ENCODE results near the gene TUBB4A.

DNA sequence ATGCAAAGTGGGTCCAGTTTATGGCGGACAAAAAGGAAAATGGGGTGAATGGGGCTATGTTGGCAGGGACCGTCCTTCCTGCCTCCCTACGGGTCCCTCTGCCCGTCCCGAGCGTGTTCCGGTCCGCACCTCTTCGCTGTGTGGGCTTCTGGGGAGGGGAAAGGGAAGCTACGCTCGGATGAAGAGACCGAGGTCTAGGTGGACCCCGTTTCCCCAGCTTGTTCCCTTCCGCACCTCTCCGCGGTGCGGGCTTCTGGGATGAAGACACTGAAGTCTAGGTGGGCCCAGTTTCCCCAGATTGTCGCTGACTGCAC, 11.1 kb downstream of the FUT6 start:
- PRO-cap: no peak
- RAMPAGE, long total RNA, 3 experiments: no peak in any of the 3 experiments

GRCh38 chr19:5828779-5829756, 10.4 kb downstream of the FUT6 start:
- PRO-cap: no peak
- RAMPAGE, long total RNA, 3 experiments: no peak in any of the 3 experiments

- PRO-cap: no peak
- RAMPAGE, long total RNA, 3 experiments: no peak in any of the 3 experiments
Observed at GRCh38 chr19:5892708-5893527, 10.7 kb downstream of the NDUFA11 start.

DNA sequence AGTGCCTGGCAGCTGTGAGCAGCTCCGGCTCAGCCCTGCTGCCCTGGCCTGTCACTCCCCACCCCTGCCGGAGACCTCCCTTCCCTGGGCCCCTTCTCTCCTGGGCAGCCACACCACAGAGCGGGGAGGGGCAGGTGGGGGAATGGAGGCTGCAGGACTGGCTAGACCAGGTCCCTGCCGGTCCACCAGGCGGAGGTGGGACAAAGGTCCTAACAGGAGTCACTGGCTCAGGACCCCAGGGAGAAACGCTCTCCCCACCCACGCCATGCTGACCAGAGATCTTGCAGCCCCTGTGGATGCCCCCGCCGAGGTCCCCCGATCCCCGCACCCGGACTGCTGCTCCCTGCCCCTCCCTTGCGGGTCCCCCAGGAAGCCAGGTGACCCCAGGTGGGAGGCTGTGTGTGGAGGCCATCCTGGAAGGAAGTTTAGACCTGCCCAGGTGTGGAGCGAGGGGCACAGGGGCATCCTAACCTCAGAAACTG, 1.3 kb downstream of the CAPS start:
- PRO-cap: no peak
- RAMPAGE, long total RNA, 3 experiments: no peak in any of the 3 experiments

DNA sequence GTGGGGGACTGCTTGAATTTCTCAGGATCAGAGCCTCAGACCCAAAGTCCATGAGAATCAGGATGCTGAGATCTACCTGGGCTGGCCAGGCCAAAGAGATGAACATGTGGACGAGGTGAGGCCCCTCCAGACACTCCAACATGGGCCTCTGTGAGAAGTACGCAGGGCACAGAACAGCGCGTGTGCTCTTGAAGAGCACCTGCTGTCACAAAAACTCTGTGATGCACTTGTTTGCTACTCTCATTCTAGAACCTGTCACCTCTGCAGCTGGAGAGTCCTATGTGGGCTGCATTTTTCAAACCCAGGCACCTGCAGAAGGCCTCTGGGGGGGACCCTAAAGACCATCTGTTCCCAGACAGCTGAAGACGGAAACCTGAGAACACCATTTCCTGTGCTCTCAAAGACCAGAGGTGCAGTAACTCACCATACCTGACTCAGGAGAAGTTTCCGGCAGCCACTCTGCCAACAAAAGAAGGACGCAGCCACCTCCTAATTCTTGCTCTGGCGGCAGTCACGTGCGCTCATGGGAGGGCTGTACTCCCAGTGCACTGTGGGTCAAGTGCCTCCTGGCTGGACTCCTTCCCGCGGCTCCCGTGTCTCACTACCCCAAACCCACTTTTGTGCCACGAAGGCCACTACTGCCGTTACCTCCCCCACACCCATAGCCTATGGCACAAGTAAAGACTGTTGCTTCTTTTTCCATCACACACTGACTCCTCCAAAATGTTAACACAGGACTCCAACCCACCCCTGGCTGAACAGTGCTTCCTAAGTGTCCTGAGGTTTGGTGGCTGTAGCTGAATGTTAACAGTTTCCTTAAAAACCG, 28.0 kb downstream of the RANBP3 start:
- PRO-cap: no peak
- RAMPAGE, long total RNA, 3 experiments: no peak in any of the 3 experiments

GRCh38 chr19:6022055-6022732, 44.3 kb upstream of the RANBP3 start:
- PRO-cap: no peak
- RAMPAGE, long total RNA, 3 experiments: no peak in any of the 3 experiments

- PRO-cap: no peak
- RAMPAGE, long total RNA, 3 experiments: no peak in any of the 3 experiments
Observed at GRCh38 chr19:6103148-6103780, 7.0 kb downstream of the RFX2 start.

GRCh38 chr19:6199218-6199998, 63.9 kb downstream of the ACSBG2 start:
- PRO-cap: bidirectional peak, plus-strand start at chr19:6199884, minus-strand start at chr19:6199524
- RAMPAGE, long total RNA, 3 experiments: start-site peak on the minus strand in 2 of 3 experiments, at chr19:6199524-6199574 at its widest, 23 to 40 reads per replicate

- PRO-cap: no peak
- RAMPAGE, long total RNA, 3 experiments: no peak in any of the 3 experiments
Observed at GRCh38 chr19:6269998-6270569, 9.7 kb downstream of the MLLT1 start.

- PRO-cap: no peak
- RAMPAGE, long total RNA, 3 experiments: no peak in any of the 3 experiments
Observed at GRCh38 chr19:6462122-6462705, 1.9 kb upstream of the CRB3 start.

DNA sequence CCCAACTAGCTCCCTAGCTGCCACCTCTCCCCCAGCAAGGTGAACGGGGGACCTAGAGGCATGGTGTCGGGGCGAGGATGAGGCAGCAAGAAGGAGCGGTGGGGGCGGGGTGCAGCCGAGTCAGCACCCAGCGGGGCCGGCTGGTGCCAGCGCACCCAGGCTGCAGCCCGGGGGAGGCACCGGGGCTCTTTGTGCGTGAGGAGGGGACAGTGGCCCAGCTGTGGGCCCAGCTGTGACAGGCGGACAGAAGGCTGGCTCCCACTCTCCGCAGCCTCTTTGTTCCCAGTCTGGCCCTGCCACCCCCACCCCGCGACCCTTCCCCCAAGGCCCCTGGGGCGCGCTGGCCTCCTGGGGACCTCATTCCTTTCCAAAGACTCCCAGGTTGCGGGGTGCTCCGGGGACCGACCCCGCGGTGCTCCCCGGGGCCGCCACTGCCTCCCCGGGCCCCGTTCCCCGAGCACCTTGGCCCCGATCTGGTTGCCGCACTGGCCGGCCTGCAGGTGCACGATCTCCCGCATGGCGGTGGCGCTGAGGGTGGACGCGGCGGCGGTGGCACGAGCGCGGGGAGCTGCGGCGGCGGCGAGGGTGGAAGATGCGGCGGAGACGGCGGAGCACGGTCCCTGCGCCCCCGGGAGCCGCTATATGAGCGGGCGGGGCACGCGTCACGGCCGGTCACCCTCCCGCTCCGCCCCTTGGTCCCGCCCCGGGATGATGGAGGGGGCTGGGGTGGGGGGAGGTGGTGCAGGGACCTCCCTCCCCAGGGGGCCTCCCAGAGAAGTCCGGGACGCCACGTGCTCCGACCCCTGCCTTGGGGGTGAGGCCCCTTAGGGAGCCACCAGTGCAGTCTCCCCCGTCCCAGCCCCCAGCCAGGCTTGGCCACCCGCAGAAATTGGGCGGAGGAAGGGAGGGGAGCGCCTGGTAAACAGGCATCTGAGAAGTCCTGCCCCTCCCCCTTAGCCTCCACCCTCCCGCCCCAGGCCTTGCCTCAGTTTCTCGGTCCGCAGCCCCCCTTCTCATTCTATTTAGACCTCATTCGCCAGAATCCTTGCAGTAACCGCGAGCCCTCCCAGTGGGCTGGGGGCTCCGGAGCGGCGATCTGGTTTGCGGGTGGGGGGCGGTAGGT, at the start of gene TUBB4A:
TUBB4A (minus strand) TSS at position 615 of the 1,123 bp plus-strand sequence.
- PRO-cap: bidirectional peak, plus-strand start at position 711 of the sequence, minus-strand start at position 615 of the sequence
- RAMPAGE, long total RNA, 3 experiments: start-site peak on the minus strand in 2 of 3 experiments, centred at positions 621 to 630 of the sequence, 20 to 63 reads per replicate

DNA sequence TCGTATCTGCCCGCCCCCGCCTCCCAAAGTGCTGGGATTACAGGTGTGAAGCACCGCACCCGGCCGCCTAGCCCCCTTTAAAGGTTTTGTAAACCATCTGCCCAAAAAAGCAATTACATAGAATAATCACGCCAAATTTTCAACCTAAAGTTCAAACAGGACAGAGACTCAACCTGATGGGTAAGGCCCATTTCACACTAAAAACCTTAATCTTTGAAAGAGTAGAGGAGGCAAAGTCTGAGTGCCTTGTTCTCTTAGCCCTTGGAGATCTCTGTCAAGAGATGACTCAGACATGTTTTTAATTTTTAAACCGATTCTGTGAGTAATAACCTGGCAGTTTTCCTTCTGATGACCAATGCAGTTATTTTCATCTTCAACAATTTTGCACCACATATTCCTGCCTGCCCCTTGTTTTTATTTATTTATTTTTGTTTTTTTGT, 11.6 kb upstream of the TNFSF9 start:
- PRO-cap: no peak
- RAMPAGE, long total RNA, 3 experiments: no peak in any of the 3 experiments

DNA sequence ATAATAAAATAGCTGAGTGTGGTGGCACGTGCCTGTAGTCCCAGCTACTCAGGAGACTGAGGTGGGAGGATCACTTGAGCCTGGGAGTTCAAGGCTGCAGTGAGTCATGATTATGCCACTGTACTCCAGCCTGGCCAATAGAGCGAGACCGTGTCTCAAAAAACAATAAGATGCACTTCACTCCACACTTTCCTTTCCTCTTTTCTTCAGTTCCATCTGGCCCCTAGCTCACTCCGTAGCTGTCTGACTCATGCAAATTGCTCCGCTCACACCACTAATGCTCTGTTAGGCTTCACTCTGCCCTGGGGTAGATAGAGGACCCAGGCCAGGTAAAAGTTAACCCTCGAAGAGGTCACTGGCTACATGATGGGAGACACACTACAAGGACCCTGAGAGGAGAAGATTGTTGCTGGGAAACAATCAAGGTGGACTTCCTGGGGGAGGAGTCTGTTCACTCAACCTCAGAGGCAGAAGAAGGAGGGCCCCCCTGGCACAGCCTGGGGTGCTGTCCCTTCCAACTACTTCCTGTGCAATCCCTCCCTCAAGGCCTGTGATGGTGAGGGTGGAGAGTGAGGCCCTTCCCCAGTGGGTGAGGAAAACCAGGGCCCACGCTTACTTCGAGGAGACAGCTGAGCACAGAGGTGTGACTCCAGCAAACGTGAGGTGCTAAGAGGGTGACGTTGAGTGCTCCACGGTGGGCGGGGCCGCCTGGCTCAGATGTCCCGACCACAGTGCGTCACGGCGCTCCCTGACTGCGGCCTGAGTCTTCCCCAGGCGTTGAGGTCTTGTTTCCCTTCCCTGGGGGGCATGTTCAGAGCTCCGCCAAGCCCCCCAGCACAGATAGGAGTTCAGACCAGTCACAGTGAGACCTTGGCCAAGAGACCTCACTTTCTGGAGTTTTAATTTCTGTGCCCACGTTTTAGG, 8.8 kb upstream of the TNFSF9 start:
- PRO-cap: no peak
- RAMPAGE, long total RNA, 3 experiments: no peak in any of the 3 experiments

- PRO-cap: no peak
- RAMPAGE, long total RNA, 3 experiments: no peak in any of the 3 experiments
Observed at GRCh38 chr19:6527976-6528707, 2.7 kb upstream of the TNFSF9 start.

DNA sequence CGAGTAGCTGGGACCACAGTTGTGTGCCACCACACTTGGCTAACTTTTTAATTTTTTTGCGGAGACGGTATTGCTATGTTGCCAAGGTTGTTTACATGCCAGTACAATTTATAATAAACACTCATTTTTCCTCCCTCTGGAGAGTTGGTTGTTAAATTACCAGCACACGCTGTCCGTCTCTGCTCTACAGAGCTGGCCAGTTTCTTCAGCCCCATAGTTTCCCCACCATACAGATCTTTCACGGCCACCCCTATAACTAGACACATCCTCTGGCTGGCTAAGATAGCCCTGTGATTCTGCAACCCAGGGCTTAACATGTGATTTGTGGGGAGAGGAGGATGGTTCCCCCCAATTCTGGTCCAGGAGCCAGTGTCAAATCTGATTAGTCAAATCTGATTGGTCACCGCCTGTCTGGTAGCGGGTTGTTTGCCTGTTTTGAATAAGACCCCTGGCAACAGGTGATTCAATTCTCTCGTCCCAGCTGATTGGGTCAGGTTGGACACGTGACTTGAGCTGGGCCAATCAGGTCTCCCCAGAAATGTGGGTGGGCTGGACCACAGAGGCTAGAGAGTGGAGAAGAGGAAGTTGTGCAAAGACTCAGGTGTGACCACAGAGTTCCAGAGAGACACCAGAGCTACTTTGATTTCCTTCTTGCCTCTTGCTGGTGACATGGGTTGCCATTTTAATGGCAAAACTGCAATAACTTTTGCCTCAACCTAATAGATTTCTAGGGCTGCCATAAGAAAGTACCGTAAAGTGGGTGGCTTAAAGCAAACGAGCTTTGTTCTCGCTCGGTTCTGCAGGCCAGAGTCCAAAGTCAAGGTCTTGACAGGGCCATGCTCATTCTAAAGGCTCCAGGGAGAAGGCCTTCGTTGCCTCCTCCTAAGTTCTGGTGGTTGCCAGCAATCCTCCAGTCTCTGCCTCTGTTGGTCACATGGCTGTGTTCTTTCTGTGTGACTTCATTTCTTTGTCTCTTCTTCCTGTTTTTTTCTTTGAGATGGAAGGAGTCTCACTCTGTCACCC, 5.3 kb downstream of the TNFSF9 start:
- PRO-cap: no peak
- RAMPAGE, long total RNA, 3 experiments: no peak in any of the 3 experiments

DNA sequence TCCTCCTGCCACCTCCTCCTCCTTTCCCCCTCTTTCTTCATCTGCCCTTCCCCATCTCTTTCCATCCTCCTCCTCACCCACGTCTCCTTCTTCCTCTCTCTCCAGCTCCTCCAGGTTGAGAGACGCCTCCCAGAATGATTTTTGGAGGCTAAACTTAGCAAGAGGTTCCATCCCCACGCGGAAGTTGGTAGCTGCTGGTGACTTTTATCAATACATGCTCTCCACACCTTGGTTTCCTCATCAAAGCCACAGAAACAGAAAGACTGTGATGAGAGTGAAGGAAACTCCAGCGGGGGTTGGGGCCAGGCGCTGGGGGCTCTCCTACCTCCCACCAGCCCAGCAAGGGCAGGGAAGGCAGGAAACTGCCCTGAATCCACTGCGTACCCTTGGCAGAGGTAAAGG, 15.1 kb downstream of the TNFSF14 start:
- PRO-cap: no peak
- RAMPAGE, long total RNA, 3 experiments: no peak in any of the 3 experiments

DNA sequence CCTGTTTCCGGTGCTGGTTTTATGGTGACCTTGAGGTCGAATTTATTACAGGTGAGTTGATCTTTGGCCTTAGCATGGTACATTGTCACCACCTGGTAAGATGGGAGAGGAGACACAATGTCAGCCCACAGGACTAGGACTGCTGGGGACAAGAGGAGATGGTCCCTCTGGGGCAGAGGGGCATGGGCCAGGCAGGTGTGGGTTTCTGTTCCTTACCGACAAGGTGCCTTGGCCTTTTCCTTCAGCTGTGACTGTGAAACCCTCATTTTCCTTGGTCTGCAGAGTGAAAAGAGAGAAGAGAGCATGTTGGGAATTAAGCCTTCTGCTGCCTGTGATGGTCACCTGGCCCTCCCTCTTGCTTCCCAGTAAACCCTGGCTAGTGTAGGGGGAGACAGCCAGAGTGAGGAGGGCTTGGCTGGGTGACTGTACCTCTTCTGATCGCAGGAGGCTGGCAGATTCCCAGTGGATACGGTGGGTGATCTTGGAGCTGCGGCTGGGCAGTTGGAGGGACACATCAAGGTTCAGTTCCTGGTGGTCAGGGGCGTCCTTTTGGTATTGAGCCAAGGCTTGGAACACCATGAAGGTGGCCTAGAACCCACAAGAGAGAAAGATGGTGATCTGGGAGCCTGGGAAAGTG, 14.7 kb upstream of the TNFSF14 start:
- PRO-cap: no peak
- RAMPAGE, long total RNA, 3 experiments: start-site peak on the minus strand in 1 of 3 experiments, centred at position 465 of the sequence, 70 reads per replicate

GRCh38 chr19:6718847-6720003, 1.2 kb downstream of the C3 start:
- PRO-cap: no peak
- RAMPAGE, long total RNA, 3 experiments: start-site peak on the minus strand in 3 of 3 experiments, at chr19:6719228-6719404 at its widest, 17 to 92 reads per replicate

- PRO-cap: no peak
- RAMPAGE, long total RNA, 3 experiments: no peak in any of the 3 experiments
Observed at GRCh38 chr19:6722227-6722881, 1.9 kb upstream of the C3 start.

DNA sequence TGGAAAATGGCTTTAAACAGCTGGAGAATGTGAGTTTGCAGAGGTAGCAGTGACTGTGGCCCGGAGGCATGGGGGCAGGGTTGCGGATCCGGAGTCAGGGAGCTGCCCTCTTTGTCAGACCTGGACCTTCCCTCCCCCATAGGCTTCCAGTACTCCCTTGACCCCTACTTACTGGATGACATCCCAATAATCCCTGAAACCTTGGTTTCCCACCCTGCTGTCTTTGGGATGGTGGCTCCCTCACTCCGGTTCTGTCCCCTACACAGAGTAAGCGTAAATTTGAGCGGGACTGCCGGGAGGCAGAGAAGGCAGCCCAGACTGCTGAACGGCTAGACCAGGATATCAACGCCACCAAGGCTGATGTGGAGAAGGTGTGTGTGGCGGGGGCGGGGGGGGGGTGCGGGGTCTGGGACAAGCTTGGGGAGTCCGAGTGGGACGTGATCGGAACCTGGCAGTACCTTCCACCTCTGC, 3.8 kb downstream of the TRIP10 start:
- PRO-cap: no peak
- RAMPAGE, long total RNA, 3 experiments: start-site peak on the plus strand in 1 of 3 experiments, centred at position 279 of the sequence, 95 reads per replicate